AG04450 (cell line): ENCODE results near the genes DHFR, HAPLN1 and EDIL3.

DNA sequence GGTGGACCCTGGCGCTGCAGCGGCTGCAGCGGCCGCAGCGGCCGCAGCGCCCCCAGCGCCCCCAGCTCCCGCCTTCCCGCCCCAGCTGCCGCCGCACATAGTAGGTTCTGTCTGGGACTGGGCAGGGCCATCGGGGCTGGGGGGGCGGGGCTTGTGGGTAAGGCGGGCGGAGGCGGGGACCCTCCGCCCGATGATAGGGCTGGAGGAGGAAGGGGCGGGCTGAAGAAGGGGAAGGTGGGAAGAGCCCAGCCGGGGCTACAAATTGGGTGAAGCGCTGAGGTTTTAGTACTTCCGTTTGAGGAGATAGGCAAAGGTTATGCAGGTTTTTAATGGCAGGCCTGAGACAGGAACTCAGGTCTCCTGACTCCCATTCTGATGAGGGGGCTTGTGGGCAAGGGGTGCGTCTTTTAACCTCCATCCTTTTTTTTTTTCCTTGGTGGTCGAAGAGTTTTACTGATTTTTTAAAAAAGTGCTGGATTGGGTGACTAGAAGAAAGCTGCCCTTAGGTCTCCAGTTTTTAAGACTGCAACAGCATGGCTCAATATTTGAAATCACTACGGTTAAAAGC lies at the start of gene DHFR:
Gene DHFR, minus strand, starts transcription at position 119 of the 568 bp plus-strand sequence.
- CAGE, long polyA plus RNA, result start-site peak on the minus strand centred at position 97 of the sequence, 86 bp wide, 25 and 13 reads in 2 replicates
- RRBS, result no CpG with 5 or more reads among the region's 26 CpGs

DNA sequence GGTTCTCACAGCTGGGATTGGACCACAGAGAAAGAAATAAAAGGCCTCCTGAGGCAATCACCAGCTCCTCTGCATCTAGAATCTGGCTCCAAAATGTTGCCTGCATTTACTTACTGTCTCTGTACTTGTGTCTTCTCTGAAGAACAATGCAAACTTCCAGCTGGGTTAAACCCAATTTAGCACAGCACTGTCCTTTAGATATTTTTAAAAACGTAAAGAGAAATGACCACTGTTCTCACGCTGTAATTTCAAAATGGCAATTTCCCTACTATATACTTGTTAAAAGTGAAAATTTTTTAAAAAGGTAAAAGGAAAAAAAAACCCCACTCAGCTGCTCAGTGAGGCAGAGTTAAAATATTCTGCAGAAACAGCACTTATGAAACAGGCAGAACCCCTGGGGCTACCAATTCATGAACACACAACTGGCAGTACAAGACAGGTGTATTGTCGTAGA lies 1.7 kb upstream of the RASGRF2 start:
- CAGE, long polyA plus RNA, result no peak
- RRBS, result no CpG with 5 or more reads among the region's 3 CpGs

GRCh38 chr5:80961663-80962245 lies 1.6 kb downstream of the RASGRF2 start:
- CAGE, long polyA plus RNA, result no peak
- RRBS, result no CpG with 5 or more reads among the region's 11 CpGs

GRCh38 chr5:80976810-80977410 lies 16.7 kb downstream of the RASGRF2 start:
- CAGE, long polyA plus RNA, result no peak
- RRBS, result no CpG with 5 or more reads among the region's 5 CpGs

DNA sequence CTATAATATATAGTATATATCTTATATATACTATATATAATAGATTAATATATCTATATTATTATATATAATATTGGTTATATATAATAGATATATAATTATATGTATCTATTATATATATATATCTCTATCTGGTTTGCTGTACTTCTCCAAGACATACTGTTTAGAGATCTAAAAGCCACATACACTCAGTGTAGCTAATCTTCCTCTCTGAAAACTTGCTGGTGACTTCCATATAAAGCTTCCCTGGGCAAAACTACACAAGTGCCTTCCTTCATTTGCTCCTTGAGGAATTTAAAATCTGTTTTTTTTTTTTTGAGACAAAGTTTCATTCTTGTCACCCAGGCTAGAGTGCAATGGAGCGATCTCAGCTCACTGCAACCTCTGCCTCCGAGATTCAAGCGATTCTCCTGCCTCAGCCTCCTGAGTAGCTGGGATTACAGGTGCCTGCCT lies 5.2 kb upstream of the ZCCHC9 start:
- CAGE, long polyA plus RNA, result no peak
- RRBS, result no CpG with 5 or more reads among the region's 3 CpGs

- CAGE, long polyA plus RNA, result no peak
- RRBS, result no CpG with 5 or more reads among the region's 2 CpGs
These were observed 3.2 kb downstream of the ZCCHC9 start for GRCh38 chr5:81304632-81305039.

DNA sequence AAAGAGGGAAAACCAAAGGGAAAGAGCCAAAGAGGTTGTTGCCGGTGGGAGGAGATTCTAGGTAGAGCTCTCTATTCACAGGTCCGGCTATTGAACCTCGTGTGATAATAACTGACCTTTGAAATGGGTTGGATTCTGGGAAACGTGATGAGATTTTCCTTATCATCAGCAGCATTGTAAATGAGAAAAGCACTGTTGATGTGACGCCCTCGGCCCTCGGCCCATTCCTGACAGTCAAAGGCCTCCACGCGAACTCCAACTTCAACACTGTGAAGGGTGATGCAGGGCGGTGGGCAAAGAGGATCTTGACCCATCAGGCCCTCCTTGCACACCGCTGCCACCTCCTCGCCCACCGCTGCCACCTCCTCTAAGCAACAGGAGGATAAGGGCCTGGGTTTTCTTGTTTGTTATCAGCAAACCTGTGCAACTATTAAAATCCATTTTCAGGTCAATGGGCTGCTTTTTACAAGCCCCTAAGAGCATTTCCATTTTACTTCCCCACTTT lies 43.4 kb downstream of the ZCCHC9 start:
- CAGE, long polyA plus RNA, result no peak
- RRBS, result no CpG with 5 or more reads among the region's 13 CpGs

- CAGE, long polyA plus RNA, result no peak
These were observed 25.1 kb upstream of the ACOT12 start for GRCh38 chr5:81419052-81419478.

DNA sequence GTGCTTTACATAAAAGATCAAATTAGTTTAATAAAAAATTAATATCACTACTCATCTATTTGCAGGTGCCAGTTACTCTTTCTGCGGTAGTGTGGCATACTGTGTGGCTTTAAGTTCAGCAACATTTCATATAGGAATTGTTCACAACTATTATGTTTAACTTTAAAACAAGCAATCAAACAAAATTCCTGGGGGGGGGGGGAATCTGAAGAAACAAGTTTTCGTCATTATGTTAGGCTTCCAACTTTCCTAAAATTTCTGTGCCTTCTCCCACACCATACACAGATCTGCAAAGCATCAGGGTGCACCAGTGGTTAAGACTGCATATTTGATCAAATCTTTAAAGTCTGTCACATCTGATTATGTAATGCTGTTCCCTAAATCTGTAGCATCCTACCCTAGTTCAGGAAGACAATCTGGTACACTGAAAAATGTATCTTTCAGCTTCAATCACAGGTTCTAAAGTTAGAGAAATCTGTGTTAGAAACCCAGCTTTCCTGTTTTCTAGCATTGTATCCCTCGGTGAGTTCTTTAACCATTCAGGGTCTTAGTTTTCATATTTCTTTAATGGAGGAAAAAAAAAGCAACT lies 4.0 kb downstream of the SSBP2 start:
- CAGE, long polyA plus RNA, result no peak
- RRBS, result no CpG with 5 or more reads among the region's 3 CpGs

- CAGE, long polyA plus RNA, result no peak
- RRBS, result no CpG with 5 or more reads among the region's 2 CpGs
These were observed 5.3 kb upstream of the SSBP2 start for GRCh38 chr5:81756217-81756522.

- CAGE, long polyA plus RNA, result no peak
- RRBS, result no CpG with 5 or more reads among the region's 20 CpGs
These were observed 157.1 kb upstream of the RPS23 start for GRCh38 chr5:82435160-82435705.

DNA sequence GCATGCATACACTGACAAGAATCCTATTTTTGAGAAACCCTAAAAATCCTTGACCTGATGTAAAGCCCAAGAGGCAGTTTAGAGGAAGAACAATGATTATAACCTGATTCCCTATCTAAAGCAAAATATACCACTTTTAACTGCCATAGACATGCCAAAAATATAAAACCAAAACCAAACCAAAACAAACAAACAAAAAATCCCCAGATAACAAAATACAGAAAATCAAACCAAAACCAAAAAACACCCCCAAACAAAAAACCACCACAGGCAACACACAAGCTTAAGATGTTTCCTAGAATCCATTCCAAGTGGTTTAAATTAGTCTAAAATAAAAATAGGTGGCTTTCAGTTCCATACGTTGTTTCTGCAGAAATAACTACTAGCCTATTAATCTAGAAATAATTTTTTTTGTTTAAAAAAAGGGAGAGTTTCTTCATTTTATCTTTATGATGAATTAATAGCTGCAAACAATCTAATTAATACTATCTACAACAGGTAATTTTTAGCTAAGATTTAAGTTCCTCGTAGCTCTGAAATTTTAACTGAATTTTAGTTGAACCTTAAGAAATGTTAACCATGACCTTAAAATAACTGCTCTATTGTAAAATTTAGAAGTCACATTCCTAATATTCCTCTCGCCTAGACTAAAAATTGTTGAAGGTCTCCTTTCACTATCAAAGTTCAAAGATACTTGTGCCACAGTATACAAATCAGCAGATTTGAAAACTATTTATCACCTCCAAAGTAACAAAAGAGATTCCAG lies 21.6 kb downstream of the TMEM167A start:
- CAGE, long polyA plus RNA, result no peak
- RRBS, result no CpG with 5 or more reads among the region's 3 CpGs

DNA sequence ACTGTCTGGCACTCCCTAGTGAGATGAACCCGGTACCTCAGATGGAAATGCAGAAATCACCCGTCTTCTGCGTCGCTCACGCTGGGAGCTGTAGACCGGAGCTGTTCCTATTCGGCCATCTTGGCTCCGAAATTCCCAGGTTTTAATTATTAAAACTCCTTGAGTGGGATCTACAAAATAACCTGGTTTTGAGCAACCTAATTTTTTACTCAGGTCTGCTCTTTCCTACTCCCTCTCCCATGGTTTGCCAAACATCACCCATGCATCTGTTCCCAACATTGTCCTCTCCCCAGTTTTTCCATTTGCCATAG lies 7.9 kb upstream of the VCAN start:
- CAGE, long polyA plus RNA, result no peak
- RRBS, result no CpG with 5 or more reads among the region's 8 CpGs

DNA sequence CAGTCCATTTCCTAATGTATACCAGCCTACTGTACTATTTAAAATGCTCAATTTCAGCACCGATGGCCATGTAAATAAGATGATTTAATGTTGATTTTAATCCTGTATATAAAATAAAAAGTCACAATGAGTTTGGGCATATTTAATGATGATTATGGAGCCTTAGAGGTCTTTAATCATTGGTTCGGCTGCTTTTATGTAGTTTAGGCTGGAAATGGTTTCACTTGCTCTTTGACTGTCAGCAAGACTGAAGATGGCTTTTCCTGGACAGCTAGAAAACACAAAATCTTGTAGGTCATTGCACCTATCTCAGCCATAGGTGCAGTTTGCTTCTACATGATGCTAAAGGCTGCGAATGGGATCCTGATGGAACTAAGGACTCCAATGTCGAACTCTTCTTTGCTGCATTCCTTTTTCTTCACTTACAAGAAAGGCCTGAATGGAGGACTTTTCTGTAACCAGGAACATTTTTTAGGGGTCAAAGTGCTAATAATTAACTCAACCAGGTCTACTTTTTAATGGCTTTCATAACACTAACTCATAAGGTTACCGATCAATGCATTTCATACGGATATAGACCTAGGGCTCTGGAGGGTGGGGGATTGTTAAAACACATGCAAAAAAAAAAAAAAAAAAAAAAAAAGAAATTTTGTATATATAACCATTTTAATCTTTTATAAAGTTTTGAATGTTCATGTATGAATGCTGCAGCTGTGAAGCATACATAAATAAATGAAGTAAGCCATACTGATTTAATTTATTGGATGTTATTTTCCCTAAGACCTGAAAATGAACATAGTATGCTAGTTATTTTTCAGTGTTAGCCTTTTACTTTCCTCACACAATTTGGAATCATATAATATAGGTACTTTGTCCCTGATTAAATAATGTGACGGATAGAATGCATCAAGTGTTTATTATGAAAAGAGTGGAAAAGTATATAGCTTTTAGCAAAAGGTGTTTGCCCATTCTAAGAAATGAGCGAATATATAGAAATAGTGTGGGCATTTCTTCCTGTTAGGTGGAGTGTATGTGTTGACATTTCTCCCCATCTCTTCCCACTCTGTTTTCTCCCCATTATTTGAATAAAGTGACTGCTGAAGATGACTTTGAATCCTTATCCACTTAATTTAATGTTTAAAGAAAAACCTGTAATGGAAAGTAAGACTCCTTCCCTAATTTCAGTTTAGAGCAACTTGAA lies 109.6 kb downstream of the VCAN start:
- CAGE, long polyA plus RNA, result start-site peak on the plus strand centred at position 414 of the sequence, 133 bp wide, 155 and 135 reads in 2 replicates; start-site peak on the plus strand centred at position 596 of the sequence, 10 bp wide, 177 and 155 reads in 2 replicates
- RRBS, result no CpG with 5 or more reads among the region's 8 CpGs

- CAGE, long polyA plus RNA, result no peak
- RRBS, result no CpG with 5 or more reads among the region's 3 CpGs
These were observed 101.2 kb downstream of the HAPLN1 start for GRCh38 chr5:83619369-83619911.

- CAGE, long polyA plus RNA, result no peak
- RRBS, result no CpG with 5 or more reads among the region's 15 CpGs
These were observed at the start of gene HAPLN1 for GRCh38 chr5:83720738-83721399. Gene HAPLN1, minus strand, starts transcription at chr5:83720855.

DNA sequence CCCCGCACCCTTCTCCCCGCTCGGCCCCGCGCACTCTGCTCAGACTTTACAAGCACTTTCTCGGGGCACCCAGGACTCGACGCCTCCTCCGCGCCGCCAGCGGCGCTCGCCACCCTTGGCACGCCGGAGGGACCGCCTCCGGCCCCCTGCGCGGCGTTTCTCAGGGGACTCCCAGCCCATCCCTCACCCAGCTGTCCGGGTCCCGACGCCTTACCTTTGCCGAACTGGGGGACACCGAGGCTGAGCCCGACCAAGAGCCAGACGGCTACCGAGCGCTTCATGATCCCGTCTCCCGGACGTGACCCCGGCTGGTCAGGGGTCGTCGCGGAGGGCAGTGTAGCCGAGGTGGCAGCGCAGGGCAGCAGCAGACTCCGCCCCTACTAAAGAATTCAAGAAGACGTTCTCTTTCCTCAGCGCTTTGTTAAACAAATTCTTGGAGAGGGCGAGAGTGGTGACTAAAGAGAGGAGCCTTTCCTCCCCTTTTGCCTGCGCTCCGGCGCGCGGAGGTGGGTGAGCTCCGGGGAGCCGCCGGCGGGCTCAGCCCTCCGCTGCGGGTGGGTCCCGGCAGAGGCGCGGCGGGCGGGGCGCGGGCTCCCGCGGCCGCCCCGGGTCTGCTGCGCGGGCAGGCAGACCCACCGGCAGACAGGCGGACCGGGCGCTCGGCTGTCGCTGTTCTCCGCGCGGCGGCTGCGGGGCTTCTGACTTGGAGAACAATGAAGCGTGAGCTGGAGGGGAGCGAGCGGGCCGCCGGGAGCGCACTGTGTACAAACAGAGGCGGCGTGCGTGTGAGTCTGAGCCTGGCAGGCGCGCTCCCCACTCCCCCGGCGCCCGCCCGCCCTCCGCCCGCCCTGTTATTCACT lies at the start of gene EDIL3:
Gene EDIL3, minus strand, starts transcription at position 787 of the 860 bp plus-strand sequence.
- CAGE, long polyA plus RNA, result start-site peak on the minus strand centred at position 354 of the sequence, 134 bp wide, 613 and 588 reads in 2 replicates; start-site peak on the minus strand centred at position 536 of the sequence, 114 bp wide, 94 and 30 reads in 2 replicates
- RRBS, result 2% methylated on average over 49 of the region's 95 CpGs

DNA sequence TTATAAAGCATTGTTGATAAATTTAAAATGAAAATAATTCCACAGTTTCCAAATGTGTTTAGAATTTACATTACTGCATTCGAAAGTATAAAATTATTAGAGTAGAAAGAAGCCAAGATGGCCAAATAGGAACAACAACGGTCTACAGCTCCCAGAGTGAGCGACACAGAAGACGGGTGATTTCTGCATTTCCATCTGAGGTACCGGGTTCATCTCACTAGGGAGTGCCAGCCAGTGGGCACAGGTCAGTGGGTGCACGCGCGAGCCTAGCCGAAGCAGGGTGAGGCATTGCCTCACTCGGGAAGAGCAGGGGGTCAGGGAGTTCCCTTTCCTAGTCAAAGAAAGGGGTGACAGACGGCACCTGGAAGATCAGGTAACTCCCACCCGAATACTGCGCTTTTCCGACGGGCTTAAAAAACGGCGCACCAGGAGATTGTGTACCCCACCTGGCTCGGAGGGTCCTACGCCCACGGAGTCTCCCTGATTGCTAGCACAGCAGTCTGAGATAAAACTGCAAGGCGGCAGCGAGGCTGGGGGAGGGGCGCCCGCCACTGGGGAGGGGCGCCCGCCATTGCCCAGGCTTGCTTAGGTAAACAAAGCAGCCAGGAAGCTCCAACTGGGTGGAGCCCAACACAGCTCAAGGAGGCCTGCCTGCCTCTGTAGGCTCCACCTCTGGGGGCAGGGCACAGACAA lies 979.2 kb upstream of the COX7C start:
- CAGE, long polyA plus RNA, result no peak
- RRBS, result no CpG with 5 or more reads among the region's 26 CpGs

- CAGE, long polyA plus RNA, result no peak
- RRBS, result no CpG with 5 or more reads among the region's 15 CpGs
These were observed 4.8 kb downstream of the COX7C start for GRCh38 chr5:86622161-86623388.

DNA sequence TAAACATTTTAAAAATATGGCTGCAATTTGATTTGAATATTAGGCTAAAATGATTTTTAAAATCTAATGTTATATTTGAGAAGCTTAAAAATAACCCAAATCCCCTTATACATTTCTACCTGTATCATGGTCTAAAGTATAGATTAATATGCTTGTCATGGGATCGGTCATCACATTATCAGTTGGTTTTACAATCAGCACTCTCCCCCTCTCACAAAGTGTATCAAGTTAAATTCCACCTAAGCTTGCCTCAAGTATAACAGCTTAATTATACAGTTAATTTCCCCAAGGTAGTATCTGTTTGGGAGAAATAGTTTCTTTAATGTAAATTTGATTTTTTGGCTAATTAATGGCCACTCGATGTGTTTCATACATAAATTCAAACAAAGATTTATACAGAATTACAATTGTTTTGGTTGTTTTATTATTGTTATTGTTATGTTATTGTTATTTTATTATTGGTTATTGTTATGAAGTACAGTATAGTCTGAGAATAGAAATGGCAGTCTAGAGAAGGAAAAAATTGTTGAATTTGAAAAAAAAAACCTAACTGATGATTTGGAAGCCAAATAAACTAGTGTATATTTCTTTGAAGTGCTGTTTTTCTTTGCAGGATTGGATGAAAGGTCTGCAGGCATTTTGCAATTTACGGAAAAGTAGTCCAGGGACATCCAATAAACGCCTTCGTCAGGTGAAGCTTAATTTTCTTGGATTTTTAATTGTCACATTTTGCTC lies 41.1 kb downstream of the CCNH start:
- CAGE, long polyA plus RNA, result no peak
- RRBS, result no CpG with 5 or more reads among the region's 5 CpGs